NCI-H460 (cell line): ENCODE results near the genes ZNF354B and HNRNPH1.

GRCh38 chr5:178123414-178123932 is 7.3 kb upstream of the RMND5B start:
RAMPAGE:
- cytosol, long total RNA, result no peak
- long total RNA, result no peak
- nucleus, long total RNA, result no peak

GRCh38 chr5:178212780-178213643 is 8.7 kb downstream of the HNRNPAB start:
RAMPAGE:
- cytosol, long total RNA, result no peak
- long total RNA, result no peak
- nucleus, long total RNA, result no peak

RAMPAGE:
- cytosol, long total RNA, result no peak
- long total RNA, result no peak
- nucleus, long total RNA, result no peak
These were observed 8.8 kb downstream of the PHYKPL start for GRCh38 chr5:178223678-178224344.

DNA sequence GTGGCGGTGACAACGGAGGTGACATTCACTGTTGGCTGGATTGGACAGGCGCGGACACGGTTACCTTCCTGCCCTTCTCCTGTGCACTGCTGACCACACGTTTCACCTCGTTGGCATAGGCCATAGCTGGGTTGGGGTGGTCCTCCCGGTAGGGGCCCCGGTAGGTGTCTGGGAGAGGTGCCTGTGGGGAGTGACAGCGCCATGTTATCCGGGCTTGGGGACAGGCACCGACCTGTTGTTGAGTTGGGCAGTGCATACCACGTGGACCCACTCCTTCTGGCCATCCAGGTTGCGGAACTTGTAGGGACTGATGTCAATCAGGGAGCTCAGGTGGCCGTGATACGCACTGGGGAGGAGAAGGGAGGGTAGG is 8.2 kb downstream of the PHYKPL start:
RAMPAGE:
- cytosol, long total RNA, result no peak
- long total RNA, result no peak
- nucleus, long total RNA, result no peak

GRCh38 chr5:178413968-178414435 is 176.2 kb downstream of the COL23A1 start:
RAMPAGE:
- cytosol, long total RNA, result no peak
- long total RNA, result no peak
- nucleus, long total RNA, result no peak

DNA sequence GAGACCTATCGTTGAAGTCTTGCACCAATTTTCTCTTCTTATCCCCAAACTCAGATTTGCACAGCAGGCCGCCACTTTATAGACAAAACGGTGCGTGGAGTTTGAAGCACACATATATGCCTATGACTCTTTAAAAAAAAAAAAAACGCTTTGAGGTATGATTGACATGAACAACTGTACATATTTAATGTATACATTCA is 101.7 kb downstream of the COL23A1 start:
RAMPAGE:
- cytosol, long total RNA, result no peak
- long total RNA, result no peak
- nucleus, long total RNA, result no peak

RAMPAGE:
- cytosol, long total RNA, result no peak
- long total RNA, result no peak
- nucleus, long total RNA, result no peak
These were observed 27.7 kb downstream of the COL23A1 start for GRCh38 chr5:178562544-178562892.

RAMPAGE:
- cytosol, long total RNA, result no peak
- long total RNA, result no peak
- nucleus, long total RNA, result no peak
These were observed 12.7 kb downstream of the COL23A1 start for GRCh38 chr5:178577368-178577994.

DNA sequence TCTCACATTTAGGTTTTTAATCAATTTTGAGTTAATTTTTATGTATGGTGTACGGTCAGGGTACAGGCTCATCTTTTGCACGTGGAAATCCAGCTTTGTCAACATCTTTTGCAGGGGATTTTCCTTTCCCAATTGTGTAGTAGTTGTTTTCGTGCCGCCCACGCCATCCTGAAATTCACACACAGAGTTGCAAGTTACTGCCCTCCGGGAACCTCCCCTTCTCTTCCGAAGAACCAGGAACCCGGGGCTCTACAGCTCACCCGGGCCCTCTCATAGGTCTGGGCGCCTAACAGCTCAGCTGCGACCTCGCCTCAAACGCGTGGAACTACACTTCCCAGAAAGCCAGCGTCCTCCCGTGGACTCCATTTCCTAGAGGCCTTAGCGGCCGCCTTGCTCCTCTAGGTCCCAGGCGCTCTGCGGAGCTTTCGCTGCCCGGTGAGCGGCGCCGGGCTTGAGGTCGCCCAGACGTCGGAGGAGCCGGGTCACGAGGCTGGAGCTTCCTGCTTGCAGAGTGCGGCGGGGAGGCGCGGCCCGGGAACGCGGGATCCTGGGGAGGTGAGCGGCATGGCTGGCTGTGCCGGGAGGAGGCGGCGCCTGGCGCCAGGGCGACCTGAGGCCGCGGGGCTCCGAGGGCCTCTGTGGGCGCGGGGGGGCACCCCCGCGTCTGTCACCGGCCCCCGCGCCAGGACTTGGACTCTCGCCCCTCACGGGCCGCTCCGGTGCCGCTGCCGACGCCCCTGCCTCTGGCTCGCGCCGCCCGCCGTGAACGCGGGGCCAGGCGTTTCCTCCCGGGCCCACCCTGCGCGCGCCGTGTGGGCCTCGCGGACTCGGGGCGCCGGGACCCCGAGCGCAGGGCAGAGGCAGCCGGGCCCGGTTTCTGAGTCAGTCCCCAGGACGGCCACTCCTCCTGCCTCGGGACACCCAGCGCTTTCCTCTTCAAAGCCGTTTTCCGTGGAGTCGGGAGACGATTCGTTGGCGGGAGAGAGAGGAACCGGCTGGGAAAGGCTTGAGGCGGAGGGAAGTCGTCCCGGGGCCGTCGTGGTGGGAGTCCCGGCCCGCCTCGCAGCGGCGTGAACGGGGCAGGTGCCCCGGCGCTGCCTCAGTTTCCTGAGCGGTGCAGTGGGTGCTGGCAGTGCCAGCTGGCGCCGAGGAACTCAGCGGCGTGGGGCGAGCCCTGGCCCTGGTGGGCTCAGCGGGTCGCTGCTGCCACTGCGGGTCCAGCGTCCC is at the start of gene ZNF354B:
Gene ZNF354B, plus strand, starts transcription at position 381 of the 1,227 bp plus-strand sequence.
RAMPAGE:
- cytosol, long total RNA, result no peak
- long total RNA, result no peak
- nucleus, long total RNA, result no peak

RAMPAGE:
- cytosol, long total RNA, result no peak
- long total RNA, result no peak
- nucleus, long total RNA, result no peak
These were observed 53.1 kb downstream of the ZNF354C start for GRCh38 chr5:179113133-179113743.

DNA sequence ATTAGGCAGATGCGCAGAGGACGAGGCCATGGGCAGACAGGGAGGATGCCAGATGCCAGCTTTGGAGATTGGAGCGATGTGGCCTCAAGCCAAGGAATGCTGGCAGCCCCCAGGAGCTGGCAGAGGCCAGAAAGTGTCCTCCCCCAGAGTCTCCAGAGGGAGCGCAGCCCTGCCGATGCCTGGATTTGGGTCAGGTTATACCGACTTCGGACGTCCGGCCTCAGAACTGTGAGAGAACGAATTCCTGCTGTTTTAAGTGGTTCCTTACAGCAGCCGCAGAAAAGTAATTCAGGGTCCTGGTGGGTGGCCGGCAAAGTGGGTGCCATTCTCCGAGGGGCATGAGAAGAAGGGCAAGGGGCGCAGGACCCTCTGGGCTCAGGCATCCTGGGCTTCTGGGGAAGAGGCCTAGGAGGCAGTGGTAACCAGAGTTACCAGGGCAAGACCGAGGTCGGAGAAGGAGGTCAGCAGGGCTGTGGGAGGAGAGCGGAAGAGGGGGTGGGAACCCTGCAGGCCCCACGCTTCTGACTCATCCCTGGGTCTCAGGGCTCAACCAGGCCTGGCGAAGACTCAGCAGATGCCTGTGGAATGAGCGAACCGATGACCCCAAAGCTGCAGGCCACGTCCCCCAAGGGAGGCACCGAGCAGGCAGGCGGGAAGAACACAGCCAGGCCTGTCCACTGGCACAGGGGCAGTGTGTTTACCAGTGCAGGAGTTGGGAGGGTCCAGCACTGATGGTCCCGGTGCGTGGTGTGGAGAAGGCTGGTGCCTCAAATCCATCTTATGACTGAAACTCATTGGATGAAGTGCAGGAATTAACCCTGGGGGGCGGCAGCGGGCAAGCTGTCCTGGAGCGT is 69.5 kb downstream of the ADAMTS2 start:
RAMPAGE:
- cytosol, long total RNA, result no peak
- long total RNA, result no peak
- nucleus, long total RNA, result no peak

DNA sequence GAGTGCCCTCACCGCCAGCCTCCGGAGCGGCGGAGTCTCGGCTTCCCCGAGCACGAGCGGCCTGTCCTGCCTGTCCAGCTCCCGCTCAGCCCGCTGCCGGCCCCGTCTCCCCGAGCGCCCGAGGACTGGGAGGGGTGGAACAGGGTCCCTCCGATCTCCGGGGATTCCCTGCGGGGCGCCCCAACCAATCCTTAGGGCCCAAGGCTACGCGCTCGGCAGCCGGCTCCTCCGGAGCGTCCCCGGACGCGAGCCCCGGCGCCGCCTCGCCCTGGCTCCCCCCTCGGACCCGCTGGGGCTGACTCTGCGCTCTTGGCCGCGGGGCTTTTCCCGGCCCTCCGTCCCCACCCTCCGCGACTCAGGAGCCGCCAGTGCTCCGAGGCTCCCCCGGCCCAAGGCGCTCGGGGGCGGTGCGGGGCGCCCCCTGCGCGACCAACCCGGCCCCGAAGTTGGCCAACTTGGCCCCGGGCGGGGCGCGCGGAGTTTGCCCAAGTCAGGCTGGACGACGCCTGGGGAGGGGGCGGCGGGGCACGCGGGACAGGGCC is 586 bp downstream of the ADAMTS2 start:
RAMPAGE:
- cytosol, long total RNA, result no peak
- long total RNA, result no peak
- nucleus, long total RNA, result no peak

DNA sequence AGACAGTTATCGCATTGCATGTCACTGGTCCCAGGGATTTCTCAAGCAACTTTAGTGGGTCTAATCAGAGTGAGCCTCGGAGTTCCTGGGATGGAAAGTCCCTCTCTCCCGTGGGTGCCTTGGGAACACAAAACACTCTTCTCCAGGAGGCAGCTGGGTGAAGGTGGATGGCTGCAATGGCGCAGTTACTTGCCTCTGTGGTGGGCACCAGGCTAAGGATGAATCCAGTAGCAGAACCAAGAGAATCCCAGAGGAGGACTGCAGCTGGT is 33.9 kb upstream of the ADAMTS2 start:
RAMPAGE:
- cytosol, long total RNA, result no peak
- long total RNA, result no peak
- nucleus, long total RNA, result no peak

GRCh38 chr5:179553723-179554364 is 3.5 kb downstream of the RUFY1 start:
RAMPAGE:
- cytosol, long total RNA, result no peak
- long total RNA, result no peak
- nucleus, long total RNA, result no peak

DNA sequence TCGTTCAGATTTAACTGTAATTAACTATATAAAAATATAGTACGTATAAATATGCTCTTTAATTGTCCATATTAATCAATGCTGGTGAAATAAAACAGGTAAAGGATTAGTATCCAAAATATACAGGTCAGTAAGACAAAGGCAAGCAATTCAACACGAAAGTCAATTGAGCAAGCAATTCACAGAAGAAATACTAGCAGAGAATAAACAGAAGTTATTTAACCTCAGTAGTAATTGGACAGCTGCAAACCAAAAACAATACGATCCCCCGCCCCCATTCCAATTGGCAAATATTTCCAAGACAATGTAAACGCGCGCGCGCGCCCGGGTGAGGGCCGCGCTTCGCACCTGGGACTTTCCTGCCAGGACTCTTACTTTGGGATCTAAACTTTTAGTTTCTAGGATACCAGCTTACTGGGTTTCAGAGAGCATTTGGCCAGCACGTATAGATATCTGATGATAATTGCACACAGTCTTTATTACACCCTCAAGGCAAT is 8.5 kb downstream of the RUFY1 start:
RAMPAGE:
- cytosol, long total RNA, result no peak
- long total RNA, result no peak
- nucleus, long total RNA, result no peak

GRCh38 chr5:179598500-179599377 is 24.7 kb downstream of the HNRNPH1 start:
RAMPAGE:
- cytosol, long total RNA, result no peak
- long total RNA, result no peak
- nucleus, long total RNA, result no peak

GRCh38 chr5:179614742-179615277 is 8.7 kb downstream of the HNRNPH1 start:
RAMPAGE:
- cytosol, long total RNA, result no peak
- long total RNA, result no peak
- nucleus, long total RNA, result no peak

DNA sequence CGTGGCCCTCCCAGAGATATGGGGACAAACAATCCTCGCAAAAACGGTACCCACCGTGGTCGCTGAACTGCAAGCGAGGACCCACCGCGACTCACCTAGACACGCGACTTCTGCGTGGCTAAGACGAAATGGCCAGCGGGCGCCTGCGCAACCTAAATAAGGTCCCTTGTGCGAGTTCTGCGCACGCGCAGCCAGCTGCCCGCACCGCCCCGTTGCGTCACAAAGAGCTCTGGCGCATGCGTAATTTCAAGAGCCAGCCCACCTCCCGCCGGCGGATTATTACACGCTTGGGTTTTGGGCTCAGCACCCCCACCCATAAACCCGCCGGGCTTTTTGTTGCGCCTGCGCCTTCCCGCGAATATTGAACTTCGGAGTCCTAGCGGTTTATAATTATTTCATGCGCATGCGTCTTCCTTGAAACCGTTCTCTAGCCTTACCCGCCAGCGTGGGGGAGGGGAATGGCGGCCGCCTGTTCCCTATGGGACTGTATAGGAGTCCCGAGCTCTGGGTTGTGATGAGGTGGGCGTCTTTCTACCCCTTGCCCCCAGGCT is at the start of gene HNRNPH1:
Gene HNRNPH1, minus strand, starts transcription at position 131 of the 551 bp plus-strand sequence.
RAMPAGE:
- cytosol, long total RNA, result start-site peak on the minus strand centred at position 116 of the sequence, 40 bp wide, 1,179 and 670 reads in 2 replicates
- long total RNA, result start-site peak on the minus strand centred at position 116 of the sequence, 43 bp wide, 815 and 2,265 reads in 2 replicates
- nucleus, long total RNA, result start-site peak on the minus strand centred at position 131 of the sequence, 71 bp wide, 2,259 and 281 reads in 2 replicates

RAMPAGE:
- cytosol, long total RNA, result no peak
- long total RNA, result no peak
- nucleus, long total RNA, result no peak
These were observed 11.1 kb upstream of the HNRNPH1 start for GRCh38 chr5:179634672-179634927.

DNA sequence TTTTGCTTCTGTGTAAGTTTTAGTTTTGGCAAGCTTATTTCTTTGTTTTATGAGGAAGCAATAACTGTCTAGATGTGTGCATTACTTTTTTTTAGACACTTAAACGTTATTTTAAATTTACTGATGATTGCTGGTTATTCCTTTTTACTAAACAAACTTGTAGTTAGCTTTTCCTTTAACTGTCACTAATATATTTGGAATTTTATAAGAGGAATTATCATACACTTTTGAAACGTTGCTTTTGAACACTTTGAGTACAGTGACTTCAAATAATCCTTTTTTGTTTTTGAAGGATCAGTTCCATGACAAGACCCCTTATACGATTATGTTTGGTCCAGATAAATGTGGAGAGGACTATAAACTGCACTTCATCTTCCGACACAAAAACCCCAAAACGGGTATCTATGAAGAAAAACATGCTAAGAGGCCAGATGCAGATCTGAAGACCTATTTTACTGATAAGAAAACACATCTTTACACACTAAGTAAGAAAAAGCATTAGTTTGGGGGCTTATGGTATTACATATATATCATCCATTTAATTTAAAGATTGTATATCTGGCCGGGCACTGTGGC is 10.9 kb downstream of the CANX start:
RAMPAGE:
- cytosol, long total RNA, result no peak
- long total RNA, result no peak
- nucleus, long total RNA, result no peak